Metanephros (tissue), 2 donors: Measurements from ENCODE around the gene ODF2L.

GRCh38 chr1:84498055-84498711 is 8.0 kb upstream of the SPATA1 start:
- RAMPAGE, long total RNA = no peak

GRCh38 chr1:84583729-84584239 is 9.5 kb upstream of the CTBS start:
- RAMPAGE, long total RNA = no peak

DNA sequence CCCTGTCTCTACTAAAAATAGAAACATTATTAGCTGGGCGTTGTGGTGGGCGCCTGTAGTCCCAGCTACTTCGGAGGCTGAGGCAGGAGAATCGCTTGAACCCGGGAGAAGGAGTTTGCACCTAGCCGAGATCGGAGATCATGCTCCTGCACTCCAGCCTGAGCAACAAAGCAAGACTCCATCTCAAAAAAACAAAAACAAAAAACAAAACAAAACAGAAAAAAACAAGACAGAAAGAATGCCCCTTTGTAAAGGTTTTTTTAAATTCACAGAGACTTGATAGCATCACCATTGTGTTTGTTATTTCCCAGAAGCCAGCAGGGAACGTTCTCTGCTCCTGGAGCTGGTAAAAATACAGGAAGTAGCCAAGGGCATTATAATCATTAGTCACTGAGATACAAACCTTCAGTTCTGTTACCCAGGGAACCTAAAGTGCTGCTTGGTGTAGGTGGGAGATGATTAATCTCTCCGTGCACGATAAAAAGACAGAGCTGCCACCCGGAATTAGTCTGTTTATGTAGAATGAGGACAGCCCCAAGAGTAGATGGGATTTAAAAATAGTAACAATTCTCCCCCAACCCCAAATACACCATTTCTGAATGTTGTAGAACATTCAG is 45.0 kb upstream of the CTBS start:
- RAMPAGE, long total RNA = no peak

GRCh38 chr1:84692901-84693207 is 2.6 kb upstream of the SSX2IP start:
- RAMPAGE, long total RNA = no peak

- RAMPAGE, long total RNA = no peak
These were observed 13.0 kb upstream of the BCL10 start for GRCh38 chr1:85289311-85289867.

GRCh38 chr1:85307943-85308753 is 31.7 kb upstream of the BCL10 start:
- RAMPAGE, long total RNA = no peak

DNA sequence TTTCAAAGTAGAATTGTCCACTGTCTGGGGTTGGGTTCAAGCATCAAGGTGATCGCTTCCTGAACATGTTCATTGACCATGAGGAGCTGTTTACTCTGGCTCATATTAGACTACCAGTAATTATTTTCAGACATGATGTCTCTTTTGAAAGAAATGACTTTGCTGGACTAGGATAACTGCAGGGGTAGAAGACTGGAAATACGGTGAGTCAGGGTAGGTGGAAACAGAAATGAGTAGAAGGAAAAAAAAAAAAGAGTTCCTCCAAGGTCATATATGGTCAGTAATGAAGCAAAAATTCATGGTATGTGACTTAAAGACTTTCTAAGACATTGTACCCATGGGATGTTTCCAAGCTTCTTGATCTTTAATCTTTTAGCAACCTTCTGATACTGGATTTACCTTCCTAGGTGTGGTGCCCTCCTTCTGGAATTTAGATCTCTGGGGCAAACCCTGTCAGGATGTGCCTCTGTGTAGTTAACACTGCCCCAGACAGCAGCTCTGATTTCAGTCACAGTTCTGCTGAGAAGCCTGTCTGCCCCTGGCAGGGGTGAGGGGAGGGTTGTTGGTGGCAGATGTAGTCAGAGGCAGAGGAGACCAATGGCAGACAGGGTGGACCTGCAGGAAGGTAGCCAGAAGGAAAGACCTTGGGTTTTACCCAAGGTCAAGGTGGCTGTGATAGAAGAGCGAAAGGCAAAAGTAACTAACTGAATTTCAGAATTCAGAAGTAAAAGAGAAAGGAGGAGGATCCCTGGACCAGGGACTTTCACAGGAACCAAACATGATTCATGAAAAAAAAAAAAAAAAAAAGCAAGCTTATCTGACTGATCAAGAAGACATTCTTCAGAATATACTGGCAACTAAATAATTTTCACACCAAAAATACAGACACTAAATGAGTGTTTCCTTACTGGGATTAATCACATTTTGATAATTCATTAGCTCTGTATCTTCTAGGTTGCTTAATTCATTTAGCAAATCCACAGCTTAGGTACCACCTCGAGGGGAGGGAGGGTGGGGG is 44.2 kb upstream of the BCL10 start:
- RAMPAGE, long total RNA = no peak

DNA sequence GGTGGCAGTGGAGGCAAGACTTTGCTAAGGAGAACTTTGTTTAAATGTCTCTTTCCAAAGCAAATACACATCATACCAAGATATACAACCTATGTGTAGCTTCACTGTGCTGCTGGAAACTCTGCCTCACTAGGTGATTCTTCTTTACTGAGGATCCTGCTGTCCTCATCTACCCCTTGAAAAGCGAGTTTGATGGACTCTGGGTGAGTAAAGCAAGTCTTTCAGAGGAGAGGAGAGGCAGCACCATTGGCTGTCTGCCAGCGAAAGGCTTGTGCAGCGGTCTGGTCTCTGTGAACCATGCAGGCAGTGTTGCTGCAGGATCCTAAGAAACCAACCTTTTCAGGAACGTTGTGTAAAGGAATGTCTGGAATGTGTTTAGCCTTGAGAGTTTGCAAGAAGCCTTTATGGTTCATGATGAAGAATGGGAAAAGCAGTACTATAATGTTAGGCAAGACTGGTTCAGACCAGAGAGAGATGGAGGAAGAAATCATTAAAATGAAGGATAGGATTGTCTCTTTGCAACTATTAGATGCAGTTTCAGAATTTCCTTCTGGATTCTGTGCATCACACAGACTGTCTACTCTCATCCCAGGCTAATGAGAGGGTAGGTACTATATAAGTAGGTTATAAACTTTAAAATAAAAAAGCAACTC is 53.4 kb upstream of the CCN1 start:
- RAMPAGE, long total RNA = no peak

- RAMPAGE, long total RNA = no peak
These were observed 29.6 kb upstream of the CCN1 start for GRCh38 chr1:85550674-85551695.

GRCh38 chr1:85579399-85579981 is 1.1 kb upstream of the CCN1 start:
- RAMPAGE, long total RNA = no peak

DNA sequence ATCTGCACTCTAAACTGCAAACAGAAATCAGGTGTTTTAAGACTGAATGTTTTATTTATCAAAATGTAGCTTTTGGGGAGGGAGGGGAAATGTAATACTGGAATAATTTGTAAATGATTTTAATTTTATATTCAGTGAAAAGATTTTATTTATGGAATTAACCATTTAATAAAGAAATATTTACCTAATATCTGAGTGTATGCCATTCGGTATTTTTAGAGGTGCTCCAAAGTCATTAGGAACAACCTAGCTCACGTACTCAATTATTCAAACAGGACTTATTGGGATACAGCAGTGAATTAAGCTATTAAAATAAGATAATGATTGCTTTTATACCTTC is 2.9 kb downstream of the CCN1 start:
- RAMPAGE, long total RNA = no peak

DNA sequence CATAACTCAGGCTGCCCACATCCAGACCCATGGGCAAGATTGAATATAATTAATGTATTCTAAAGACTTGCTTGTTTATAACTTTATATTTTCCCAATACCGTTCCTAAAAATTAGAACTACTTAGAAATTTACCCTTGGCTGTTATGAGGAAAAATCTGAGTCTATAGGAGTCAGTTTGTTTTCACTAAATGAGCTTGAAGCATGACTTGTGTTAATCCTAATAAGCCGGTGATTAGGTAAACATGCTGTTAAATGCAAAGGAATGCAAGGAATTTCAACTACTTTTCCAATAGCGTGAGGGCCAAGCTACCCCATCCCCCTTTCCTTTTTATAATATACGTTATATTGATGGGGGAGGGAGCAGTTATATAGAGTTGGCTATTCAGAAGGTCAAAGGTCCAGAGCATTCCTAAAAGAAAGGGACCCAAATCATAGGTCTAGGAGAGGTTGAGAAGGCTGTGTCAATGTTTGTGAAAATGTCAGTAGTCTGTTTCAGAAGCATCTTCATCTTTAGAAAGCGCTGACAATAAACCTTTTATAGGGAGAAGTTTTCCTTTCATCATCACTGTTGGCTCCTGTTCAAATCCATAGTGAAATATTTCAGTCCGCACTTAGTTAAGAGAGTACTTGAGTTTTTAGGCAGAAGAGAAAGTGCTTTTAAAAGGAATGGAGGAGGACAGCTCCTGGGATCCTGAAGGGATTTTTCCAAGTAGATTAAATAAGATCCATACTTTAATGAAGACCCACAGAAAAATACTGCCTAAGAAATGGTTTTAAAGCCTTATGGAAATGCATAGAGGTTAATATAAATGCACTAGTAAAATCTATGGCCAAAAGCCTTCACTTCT is 3.8 kb downstream of the CCN1 start:
- RAMPAGE, long total RNA = no peak

GRCh38 chr1:86395692-86396818 is at the start of gene ODF2L:
TSS of gene ODF2L (minus strand) at chr1:86396323.
- RAMPAGE, long total RNA = no peak

DNA sequence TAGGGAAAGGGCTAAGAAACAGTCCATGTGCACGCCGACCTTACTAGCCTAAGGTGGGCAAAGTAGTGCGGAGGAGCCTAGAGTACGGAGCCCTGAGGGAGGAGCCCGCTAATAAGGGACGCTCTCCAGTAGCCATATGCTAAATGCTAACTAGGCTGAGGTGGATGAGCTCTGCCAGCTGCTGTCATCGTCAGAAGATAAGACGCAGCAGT is 35.0 kb downstream of the CLCA1 start:
- RAMPAGE, long total RNA = no peak

DNA sequence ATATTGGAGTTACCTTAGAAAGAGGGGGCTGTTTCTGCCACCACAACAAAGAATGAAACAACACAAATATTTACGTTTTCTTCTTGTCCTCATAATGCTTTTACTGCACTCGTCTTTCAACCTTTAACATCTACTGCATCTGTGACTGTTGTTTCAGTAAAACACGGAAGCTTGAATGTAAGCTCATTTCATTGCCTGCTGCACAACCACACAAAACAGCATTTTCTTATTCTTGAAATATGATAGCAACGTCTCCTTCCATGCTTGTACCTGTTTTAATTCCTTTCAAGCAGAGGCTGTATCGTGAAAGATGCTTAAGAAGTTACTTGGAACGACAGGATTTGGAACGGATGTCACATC is 802 bp upstream of the SH3GLB1 start:
- RAMPAGE, long total RNA = no peak

- RAMPAGE, long total RNA = no peak
These were observed 41.6 kb downstream of the SH3GLB1 start for GRCh38 chr1:86746022-86746379.

DNA sequence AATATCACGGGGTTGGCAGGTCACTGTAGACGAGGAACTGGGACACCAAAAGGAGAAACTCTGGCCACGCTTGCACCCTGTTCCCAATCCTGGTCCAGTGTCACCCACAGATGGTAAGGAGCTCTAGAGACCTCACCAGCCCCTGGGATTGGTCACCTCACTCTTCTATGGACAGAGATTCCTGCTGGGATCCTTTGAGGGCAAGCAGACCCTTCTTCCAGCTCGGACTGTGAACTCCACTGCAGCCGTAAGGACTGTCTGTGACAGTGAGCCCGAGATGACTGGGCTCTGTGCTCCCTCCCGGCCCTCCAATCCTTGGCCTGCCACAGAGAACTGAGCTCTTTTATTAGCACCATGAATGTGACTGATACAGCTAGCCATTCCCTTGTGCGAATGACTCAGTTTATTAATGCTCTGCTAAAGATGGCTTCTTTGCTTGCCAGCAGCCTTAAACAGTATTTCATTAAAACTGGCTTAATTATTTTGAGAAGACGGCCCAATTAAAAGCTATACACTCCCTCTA is 194.7 kb upstream of the LMO4 start:
- RAMPAGE, long total RNA = no peak

DNA sequence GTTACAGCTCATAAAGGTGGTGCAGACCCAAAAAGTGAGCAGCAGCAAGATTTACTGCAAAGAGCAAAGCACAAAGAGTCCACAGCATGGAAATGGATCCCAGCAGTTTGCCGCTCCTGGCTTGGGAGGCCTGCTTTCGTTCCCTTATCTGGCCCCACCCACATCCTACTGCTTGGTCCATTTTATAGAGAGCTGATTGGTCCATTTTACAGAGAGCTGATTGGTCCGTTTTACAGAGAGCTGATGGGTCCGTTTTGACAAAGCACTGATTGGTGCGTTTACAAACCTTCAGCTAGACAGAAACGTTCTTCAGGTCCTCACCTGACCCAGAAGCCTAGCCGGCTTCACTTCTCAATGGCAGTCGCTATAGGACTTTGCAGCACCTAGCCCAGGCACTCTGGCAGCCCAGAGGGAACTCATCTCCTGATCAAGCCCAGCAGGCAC is 200.1 kb downstream of the LMO4 start:
- RAMPAGE, long total RNA = no peak

GRCh38 chr1:87584597-87585025 is 255.9 kb downstream of the LMO4 start:
- RAMPAGE, long total RNA = no peak

DNA sequence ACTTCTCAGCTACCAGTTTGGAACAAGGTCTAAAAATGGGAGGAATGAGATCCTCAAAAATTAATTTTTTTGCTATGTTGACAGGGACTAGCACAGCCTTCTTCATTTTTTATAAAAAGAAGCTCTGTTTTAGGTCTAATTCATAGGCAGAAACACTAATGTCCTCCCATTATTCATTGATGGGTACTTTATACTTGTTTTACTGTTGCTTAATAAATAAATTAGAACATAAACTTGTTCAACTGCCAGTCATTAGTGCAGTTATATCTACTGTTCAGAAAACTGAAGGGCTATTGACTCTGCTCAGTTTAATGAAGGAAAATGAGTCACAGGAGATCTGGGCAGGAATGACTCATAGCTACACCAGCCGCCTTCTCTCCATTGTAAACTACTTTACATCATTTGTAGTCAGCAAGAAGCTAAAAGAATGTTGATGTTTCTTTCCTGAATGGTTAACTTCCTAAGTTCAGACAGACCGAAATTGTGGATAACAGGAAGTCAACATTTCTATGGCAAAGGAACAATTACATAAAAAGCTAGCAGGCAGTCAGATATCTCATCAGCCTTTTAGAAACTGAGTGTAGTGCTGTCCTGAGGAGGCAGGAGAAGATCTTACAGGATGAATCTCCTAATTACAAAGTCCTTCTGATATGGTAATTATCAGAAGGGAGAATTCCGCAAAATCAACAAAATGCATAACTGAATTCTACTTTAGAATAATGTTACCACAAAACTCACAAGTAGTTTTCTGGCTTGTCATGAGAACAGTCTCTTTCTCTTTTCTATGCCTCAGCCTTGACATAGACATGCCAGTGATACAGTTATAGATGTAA is 356.4 kb upstream of the PKN2 start:
- RAMPAGE, long total RNA = no peak